Esophagus muscularis mucosa (tissue), 4 donors: Measurements from ENCODE around the genes TNNT1, UBE2S, SHISA7, SBK3 and NLRP5.

GRCh38 chr19:55147407-55147733 is 1.6 kb downstream of the TNNT1 start:
- PRO-cap = no peak
- RAMPAGE, long total RNA, 4 experiments = no peak in any of the 4 experiments

GRCh38 chr19:55148882-55149491 is at the start of gene TNNT1:
Gene TNNT1 (minus strand): TSS chr19:55149206.
- PRO-cap = bidirectional peak, plus-strand start at chr19:55149313, minus-strand start at chr19:55149206
- RAMPAGE, long total RNA, 4 experiments = start-site peak on the minus strand in 1 of 4 experiments, at chr19:55149200-55149207 at its widest, 83 reads per replicate

- PRO-cap = no peak
- RAMPAGE, long total RNA, 4 experiments = no peak in any of the 4 experiments
Observed at GRCh38 chr19:55179248-55179707, 811 bp downstream of the SYT5 start.

GRCh38 chr19:55188516-55189175 is 8.6 kb upstream of the SYT5 start:
- PRO-cap = bidirectional peak, plus-strand start at chr19:55188916, minus-strand start at chr19:55188788
- RAMPAGE, long total RNA, 4 experiments = no peak in any of the 4 experiments

GRCh38 chr19:55203591-55204205 is 5.6 kb downstream of the PTPRH start:
- PRO-cap = no peak
- RAMPAGE, long total RNA, 4 experiments = no peak in any of the 4 experiments

DNA sequence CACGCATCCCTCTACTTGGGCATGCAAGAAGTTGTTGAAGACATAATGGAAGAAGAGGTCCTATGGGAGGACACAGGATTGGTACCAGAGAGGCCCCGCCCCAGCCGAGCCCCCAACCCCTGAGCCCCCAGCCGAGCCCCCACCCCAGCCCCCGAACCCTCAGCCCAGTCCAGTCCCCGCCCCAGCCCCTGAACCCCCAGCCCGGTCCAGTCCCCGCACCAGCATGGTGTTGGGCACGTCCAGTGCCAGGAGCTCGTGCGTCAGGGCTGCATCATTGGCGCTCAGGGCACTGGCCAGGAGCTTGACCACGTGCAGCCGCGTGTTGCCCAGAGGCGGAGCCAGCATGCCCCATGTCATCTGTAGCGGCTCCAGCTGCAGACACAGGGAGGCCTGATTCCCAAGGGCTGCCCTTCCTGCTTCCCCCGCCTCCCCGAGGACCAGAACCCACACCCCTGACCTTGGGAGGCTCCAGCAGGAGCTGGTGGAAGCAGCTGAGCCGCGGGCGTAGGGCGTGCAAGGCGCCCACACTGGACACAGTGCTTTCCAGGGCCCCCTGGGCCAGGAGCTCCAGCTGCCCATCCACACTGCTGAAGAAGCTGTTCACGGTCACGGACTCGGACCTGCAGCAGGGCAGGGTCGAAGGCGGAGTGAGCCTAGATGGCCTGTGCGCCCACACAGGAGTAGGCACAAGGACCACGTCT is 12.6 kb upstream of the TMEM86B start:
- PRO-cap = no peak
- RAMPAGE, long total RNA, 4 experiments = no peak in any of the 4 experiments

DNA sequence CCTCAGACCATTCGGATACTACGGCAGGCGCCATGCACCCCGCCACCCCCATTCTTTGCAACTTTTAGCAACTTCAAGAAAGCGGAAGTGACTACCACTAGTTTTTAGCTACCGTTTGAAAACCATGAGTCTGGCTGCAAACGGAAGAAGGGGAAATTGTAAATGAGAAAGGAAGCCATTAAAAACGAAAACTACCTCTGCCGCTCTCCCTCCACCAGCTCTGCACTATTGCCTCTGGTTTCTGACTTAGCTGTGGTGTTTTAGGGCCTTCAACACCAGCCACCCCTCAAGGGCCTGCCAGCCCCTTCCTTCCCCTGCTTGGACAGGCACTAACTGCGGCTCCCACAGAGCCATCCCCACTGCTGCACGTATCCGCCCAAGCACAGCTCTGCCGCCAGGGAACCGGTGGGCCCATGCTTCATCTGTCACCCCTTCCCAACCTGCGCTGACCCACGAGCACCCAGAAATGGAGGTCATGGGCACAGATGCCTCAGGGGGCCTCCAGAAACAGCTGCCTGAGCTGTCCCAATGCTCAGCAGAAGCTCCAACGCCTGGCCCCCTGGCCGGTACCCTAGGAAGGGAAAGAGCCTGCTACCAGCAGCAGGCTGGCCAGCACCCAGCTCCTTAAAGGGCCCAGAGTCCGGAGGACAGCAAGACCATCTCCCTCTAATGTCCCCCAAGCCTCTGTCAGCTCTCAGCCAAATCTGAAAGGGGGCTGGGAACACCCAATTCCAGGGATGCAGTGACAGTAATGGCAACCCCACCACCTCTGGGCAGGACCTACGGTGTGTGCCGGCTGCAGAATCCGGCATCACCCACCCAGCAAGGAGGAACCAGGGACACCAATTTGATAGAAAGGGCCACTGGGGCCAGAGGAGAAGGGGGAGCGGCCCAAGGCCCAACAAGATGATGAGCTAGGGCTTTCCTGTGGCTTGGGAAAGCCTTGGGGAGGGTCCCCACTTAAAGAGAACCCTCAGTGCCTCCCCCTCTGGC is 4.4 kb downstream of the PPP6R1 start:
- PRO-cap = no peak
- RAMPAGE, long total RNA, 4 experiments = no peak in any of the 4 experiments

DNA sequence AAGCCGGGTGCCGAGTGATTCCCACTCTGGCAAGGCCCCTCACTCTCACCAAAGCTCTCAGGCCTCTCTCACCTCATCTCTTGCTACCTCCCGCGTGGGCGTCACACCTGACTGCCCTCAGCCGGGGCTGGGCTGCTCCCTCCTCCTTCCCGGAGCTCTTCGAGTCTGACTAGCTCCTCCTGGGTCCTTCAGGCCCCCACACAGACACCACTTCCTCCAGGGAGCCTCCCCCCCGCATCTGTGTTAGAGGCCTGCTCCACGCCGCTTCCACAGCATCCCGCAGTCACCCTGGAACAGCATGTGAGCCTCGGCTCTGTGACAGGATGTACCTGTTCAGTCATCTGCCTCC is 3.2 kb downstream of the PPP6R1 start:
- PRO-cap = no peak
- RAMPAGE, long total RNA, 4 experiments = no peak in any of the 4 experiments

GRCh38 chr19:55387538-55388161 is 1.9 kb downstream of the RPL28 start:
- PRO-cap = no peak
- RAMPAGE, long total RNA, 4 experiments = no peak in any of the 4 experiments

GRCh38 chr19:55407561-55408758 is at the start of gene UBE2S:
Gene UBE2S (minus strand): TSS chr19:55407788.
- PRO-cap = bidirectional peak, plus-strand start at chr19:55407879, minus-strand start at chr19:55407788; bidirectional peak, plus-strand start at chr19:55408417, minus-strand start at chr19:55408158
- RAMPAGE, long total RNA, 4 experiments = no peak in any of the 4 experiments

- PRO-cap = no peak
- RAMPAGE, long total RNA, 4 experiments = no peak in any of the 4 experiments
Observed at GRCh38 chr19:55441753-55442302, 1.3 kb downstream of the SHISA7 start.

DNA sequence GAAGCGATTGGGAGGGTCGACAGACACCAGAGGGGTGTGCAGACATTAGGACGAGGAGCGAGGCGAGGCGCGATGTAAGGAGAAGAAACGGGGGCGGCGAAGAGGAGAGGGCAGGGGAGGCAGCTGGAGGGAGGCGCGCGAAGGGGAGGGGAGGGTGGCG is at the start of gene SHISA7:
TSS of gene SHISA7 (minus strand) at position 98 of the 160 bp plus-strand sequence.
- PRO-cap = no peak
- RAMPAGE, long total RNA, 4 experiments = no peak in any of the 4 experiments

GRCh38 chr19:55483712-55484260 is 1.2 kb upstream of the NAT14 start:
- PRO-cap = no peak
- RAMPAGE, long total RNA, 4 experiments = no peak in any of the 4 experiments

DNA sequence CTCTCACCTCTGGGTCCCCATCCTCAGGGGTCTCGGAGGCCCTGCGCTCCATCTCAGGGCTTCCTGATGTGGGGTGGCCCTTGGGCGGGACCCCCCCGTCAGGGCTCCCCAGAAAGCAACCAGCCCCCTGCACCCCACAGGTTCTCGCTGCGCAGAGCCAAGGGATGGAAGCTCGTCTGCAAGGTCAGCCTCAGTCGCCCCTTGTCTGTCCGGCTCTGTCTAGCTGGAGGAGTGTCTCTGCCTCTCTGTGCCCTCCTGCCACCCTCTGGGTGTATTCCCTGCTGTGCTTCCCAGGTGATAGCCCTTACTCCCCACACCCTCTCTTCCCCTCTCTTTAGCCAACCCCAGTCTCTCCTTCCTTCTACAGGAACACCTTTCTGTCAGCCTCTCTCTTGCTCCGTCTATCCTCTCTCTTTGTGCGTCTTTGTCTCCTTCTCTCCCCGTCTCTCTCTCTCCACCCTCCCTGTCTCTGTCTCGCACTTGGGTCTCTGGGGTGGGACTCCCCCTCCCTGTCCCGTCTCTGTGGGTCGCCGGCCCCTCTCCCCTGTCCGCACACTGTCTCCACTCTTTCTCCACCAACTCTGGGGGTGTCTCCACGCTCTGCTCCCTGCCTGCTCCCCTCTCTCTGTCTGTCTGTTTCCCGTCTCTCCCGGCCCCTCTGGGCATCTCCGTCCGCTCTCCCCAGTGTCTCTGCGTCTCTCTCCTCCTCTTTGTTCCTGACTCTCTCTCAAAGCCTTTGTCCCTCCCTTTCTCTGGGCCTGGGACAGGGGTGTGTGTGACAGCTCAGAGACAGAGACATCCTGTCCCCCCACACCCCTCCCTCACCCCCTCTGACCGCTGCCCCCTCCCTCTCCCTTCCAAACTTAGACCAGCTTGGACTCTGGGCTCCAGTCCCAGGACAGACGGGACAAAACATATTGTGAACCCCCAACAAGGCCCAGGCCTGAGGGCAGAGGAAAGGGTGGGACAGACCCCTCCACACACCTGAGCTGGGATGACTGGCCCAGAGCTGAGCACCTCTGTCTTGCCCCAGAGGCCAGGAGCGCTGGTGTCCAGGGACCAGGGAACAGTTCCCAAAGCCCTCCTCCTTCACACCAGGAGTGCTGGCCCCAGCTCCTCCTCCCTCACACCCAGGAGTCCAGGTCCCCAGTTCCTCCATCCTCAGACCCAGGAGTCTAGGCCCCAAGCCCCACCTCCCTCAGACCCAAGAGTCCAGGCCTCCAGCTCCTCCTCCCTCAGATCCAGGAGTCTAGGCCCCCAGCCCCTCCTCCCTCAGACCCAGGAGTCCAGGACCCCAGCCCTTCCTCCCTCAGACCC is at the start of gene SBK3:
TSS of gene SBK3 (minus strand) at position 52 of the 1,317 bp plus-strand sequence.
- PRO-cap = bidirectional peak, plus-strand start at position 878 of the sequence, minus-strand start at position 702 of the sequence
- RAMPAGE, long total RNA, 4 experiments = no peak in any of the 4 experiments

- PRO-cap = no peak
- RAMPAGE, long total RNA, 4 experiments = no peak in any of the 4 experiments
Observed at GRCh38 chr19:55616797-55617723, 7.3 kb downstream of the ZNF784 start.

DNA sequence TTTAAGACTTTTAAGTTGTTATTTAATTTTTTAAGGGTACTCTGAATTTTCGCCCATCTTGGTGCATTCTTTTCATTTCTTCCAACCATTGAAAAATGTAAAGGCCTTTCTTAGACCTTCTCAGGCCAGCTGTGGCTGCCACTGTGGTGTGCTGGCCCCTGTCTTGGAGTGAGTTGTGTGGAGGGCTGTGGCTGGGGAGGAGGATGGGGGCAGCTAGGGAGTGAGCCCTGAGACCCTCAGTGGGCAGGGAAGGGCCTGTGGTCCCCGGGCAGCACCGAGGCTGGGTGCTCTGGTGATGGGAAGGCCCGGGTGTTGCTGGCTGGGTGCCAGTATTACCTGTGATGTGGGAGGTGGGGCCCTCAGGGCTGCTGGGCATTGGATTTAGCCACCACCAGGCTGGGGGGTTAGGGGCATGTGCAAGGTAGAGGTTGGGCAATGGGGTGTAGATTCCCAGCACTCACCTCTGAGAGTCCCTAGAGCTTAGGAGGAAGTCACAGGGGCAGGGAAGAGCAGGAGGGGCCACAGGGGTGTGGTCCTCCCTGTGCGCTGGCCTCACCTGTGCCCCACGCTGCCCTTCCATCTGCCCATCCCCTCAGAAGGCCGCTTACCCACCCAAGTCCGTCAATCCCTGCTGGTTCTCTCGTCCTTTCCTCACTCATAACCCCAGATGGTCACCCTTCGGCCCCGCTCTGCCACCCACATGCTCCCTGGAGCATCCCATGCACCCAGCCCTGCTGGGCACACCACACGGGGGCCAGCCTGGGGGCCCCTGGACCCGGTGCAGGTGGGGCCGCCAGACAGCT is 12.3 kb downstream of the EPN1 start:
- PRO-cap = no peak
- RAMPAGE, long total RNA, 4 experiments = no peak in any of the 4 experiments

GRCh38 chr19:55705665-55706171 is 30.7 kb downstream of the EPN1 start:
- PRO-cap = no peak
- RAMPAGE, long total RNA, 4 experiments = no peak in any of the 4 experiments

DNA sequence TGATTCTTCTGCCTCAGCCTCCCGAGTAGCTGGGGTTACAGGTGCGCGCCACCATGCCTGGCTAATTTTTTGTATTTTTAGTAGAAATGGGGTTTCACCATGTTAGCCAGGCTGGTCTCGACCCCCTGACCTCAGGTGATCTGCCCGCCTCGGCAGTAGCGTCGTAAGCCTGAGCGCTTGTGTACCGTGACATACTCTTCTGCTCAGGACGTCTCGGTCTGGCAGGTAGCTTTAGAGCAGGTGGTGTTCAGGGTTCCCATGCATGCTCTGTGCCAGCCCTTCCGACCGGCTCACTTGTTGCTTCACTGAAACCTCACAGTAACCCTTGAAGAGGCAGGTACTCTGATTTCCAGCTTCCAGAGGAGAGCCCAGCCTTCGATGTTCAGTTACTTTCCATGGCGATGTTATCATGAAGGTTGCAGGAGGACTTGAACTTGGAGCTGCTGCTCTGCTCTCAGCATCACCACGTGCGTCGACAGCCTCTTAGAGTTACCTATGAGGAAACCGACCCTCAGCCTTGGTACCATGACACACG is at the start of gene NLRP5:
TSS of gene NLRP5 (plus strand) at position 410 of the 535 bp plus-strand sequence.
- PRO-cap = no peak
- RAMPAGE, long total RNA, 4 experiments = no peak in any of the 4 experiments

- PRO-cap = no peak
- RAMPAGE, long total RNA, 4 experiments = no peak in any of the 4 experiments
Observed at GRCh38 chr19:56080571-56081655, 40.2 kb downstream of the ZNF787 start.

- PRO-cap = no peak
- RAMPAGE, long total RNA, 4 experiments = no peak in any of the 4 experiments
Observed at GRCh38 chr19:56095233-56095701, 25.8 kb downstream of the ZNF787 start.